ENCODE results near the genes CLTCL1 and CDC45.

DNA sequence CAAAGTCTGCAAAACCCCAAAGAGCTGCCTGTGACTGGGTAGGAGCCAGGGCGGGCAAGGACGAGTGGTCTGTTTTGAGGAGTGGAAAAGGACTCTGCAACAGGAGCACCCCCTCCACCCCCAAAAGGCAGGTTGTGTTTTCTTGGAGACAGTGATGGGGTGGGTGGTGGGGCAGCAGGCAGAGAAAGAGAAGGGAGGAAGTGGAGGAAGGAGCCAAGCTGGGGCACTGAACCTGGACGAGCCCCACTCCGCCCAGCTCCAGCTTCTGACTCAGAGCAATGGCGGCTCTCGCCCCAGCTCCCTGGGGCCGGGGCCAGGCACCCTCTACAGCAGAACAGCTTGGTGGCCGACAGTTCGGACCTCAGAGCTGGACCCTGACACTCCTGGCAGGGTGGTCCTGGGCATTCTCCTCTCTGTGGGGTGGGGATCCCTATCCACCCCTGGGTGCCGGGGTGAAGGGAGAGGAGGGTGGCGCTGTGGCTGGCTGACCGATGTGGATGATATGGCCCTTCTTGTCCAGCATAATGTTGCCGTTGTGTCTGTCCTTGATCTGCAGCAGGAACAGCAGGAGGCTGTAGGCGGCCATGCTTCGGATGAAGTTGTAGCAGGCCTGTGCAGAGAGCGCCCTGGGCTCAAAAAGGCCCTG lies 9.3 kb downstream of the TMEM191B start:
- PRO-cap, 2 experiments = no peak in any of the 2 experiments

GRCh38 chr22:19122514-19122895 lies 293 bp upstream of the DGCR2 start:
- PRO-cap, 2 experiments = peak in 2 of 2 experiments; most common plus-strand start chr22:19122643 (in 1)

- PRO-cap, 2 experiments = no peak in any of the 2 experiments
These were observed 635 bp downstream of the GSC2 start for GRCh38 chr22:19149301-19150012.

GRCh38 chr22:19209602-19209904 lies 31.0 kb upstream of the SLC25A1 start:
- PRO-cap, 2 experiments = no peak in any of the 2 experiments

DNA sequence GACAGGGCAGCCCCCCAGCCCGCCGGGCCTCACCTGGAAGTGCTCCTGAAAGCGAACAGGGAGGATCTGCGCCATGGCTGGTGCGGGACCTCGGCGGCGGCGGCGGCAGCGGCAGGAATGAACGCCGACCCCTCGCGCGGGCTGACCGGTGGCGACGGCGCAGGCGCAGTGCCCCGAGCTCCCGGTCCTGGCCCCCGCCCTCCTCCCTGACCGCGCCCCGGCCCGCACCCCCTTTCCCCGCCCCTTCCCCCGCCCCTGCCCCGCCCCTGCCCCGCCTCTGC lies at the start of gene CLTCL1:
TSS of gene CLTCL1 (minus strand) at position 153 of the 281 bp plus-strand sequence.
- PRO-cap, 2 experiments = peak in 2 of 2 experiments; most common minus-strand start position 104 of the sequence (in 2)

GRCh38 chr22:19406559-19407505 lies 24.7 kb downstream of the HIRA start:
- PRO-cap, 2 experiments = no peak in any of the 2 experiments

GRCh38 chr22:19479534-19480712 lies at the start of gene CDC45:
Gene CDC45 (plus strand): TSS chr22:19479920.
- PRO-cap, 2 experiments = no peak in any of the 2 experiments

DNA sequence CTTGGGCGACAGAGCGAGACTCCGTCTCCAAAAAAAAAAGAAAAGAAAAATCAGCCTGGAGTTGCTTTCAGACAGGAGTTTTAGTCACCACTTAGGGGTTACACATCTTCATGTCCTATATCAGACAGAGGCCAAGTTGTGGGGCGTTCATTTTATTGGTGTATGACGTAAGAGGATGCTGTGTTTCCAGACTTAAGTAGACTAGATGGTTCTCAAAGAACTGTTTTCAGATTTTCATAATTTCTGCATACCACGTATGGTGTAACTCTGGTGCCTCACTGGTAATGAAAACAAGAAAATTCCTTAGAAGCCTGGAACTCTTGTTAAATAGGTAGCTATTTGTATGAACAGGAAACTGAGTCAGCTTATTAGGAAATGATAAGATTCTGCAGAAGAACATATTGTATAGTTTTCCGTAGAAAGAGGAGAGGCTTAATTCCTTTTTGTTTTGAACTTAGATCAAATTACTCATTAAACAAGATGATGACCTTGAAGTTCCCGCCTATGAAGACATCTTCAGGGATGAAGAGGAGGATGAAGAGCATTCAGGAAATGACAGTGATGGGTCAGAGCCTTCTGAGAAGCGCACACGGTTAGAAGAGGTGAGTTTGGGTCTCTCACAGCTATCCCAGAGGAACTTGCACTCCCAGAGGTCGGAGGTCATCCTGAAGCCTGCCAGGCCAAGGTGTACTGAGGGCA lies 3.8 kb downstream of the CDC45 start:
- PRO-cap, 2 experiments = no peak in any of the 2 experiments

- PRO-cap, 2 experiments = no peak in any of the 2 experiments
These were observed 654 bp downstream of the CLDN5 start for GRCh38 chr22:19523198-19524313.

DNA sequence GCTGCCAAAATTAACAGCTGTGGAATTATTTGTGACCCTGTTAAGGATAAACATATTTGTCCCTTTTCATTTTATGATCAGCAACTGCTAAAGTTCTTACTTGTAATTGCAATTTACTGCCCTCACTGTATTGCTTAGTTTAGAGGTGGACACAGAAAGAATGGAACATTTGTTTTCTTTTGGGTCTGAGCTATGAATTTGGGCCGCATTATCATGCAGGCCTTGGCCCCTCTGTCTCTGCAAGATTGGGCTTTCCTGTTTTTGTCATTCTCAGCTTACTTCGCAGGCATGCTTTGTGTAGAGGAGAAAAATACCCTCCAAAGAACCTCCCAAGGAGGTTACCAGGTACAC lies 47.6 kb upstream of the CLDN5 start:
- PRO-cap, 2 experiments = no peak in any of the 2 experiments

GRCh38 chr22:19572196-19572482 lies 47.9 kb upstream of the CLDN5 start:
- PRO-cap, 2 experiments = no peak in any of the 2 experiments

GRCh38 chr22:19621279-19621854 lies 92.9 kb upstream of the SEPTIN5 start:
- PRO-cap, 2 experiments = no peak in any of the 2 experiments

DNA sequence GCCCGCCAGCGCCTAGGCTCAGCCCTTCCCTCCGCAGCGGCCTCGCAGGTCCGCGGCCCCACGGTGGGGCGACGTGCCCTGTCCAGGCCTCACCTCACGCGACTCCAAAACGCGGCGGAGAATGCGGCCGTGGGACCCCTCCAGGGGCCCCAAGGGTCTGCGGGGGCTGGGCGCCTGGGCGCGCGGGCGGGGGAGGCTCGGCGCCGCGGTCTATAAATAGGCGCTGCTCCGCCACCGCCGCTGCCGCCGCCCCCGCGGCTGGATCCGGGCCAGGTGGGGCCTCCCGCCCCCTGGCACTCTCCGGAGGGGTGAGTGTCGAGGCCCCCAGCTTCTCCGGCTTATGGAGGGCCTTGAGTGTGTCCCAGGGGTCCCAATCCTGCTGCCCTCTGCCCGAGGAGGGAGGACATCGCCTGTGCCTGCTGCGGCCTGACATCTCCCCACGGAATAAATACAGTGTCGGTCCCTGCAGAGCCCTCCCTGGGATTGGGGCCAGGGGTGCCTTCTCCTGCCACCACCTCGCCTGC lies 4.4 kb upstream of the GP1BB start:
- PRO-cap, 2 experiments = no peak in any of the 2 experiments

DNA sequence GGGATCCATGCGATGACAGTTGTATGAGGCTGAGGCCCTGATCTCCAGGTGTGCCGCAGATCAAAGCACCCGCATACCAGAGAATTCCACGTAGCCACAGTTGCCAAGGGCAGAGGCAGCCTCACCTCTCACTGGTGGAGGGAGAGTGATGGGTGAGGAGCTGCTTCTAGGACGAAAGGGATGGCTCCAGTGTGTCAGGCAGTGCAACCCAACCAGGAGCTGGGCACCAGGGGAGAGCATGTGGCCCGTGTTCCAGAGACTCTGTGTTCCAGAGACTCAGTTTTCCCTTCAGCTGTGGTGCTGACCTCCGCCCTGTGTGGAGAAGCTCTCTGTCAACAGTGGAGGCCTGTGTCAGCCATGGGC lies 10.1 kb downstream of the TBX1 start:
- PRO-cap, 2 experiments = no peak in any of the 2 experiments

GRCh38 chr22:19780305-19780711 lies 19.7 kb downstream of the TBX1 start:
- PRO-cap, 2 experiments = no peak in any of the 2 experiments

GRCh38 chr22:19876857-19877352 lies 22.2 kb upstream of the GNB1L start:
- PRO-cap, 2 experiments = no peak in any of the 2 experiments

DNA sequence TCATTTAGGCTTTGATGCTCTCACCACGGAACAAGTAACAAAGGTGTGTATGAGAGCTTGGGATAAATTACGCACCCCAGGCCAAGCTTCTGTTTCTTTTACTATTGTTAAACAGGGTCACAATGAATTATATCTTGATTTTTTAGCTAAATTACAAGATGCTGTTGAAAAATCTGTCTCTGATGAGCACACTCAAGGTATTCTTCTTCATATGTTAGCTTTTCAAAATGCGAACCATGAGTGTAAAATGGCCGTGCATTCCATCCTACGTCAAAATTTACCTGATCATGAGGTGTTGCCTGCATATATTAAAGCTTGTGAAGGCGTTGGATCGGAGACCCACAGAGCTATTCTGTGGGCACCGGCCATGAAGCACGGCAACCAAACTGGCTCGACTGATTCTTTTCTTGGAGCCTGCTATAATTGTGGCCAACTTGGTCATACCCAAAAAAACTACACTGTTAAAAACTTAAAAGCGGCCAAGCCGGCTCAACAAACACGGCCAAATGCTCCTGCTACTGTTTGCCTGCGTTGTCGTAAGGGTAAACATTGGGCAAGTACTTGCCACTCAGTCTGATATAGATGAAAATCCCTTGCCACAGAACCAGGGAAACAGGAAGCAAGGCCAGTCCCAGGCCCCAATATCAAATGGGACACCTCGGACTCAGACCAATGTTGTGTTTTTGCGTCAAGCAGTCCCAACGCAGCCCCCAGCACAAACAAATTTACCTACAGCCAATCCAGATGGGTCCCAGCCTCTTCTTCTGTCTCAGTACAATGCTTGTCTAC lies 4.1 kb upstream of the COMT start:
- PRO-cap, 2 experiments = peak in 2 of 2 experiments; most common plus-strand start position 607 of the sequence (in 2); most common minus-strand start position 393 of the sequence (in 1)

DNA sequence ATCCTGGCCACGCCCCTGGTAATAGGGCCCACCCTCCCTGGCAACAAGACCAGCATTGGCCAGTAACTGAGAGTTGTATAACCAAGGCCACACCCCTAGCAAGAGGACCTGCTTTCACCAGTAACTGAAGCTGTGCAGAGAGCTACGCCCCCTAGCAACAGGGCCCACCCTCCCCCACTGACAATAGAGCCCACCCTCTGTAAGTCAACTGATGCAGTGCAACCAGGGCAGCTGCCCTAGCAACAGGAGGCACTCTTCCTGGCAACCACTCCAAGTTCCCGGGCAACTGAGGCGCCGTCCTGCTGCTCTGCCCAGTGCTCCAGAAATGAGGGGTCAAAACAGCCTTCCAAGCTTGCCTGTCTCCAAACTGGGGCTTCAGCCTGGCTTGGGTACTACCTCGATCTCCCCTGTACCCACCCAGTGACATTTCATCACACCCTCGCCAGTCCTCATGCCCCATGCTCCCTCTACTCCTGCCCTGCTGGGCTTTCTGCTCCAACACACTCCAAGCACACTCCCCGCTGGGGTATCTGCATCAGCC lies 33.0 kb upstream of the TXNRD2 start:
- PRO-cap, 2 experiments = no peak in any of the 2 experiments

DNA sequence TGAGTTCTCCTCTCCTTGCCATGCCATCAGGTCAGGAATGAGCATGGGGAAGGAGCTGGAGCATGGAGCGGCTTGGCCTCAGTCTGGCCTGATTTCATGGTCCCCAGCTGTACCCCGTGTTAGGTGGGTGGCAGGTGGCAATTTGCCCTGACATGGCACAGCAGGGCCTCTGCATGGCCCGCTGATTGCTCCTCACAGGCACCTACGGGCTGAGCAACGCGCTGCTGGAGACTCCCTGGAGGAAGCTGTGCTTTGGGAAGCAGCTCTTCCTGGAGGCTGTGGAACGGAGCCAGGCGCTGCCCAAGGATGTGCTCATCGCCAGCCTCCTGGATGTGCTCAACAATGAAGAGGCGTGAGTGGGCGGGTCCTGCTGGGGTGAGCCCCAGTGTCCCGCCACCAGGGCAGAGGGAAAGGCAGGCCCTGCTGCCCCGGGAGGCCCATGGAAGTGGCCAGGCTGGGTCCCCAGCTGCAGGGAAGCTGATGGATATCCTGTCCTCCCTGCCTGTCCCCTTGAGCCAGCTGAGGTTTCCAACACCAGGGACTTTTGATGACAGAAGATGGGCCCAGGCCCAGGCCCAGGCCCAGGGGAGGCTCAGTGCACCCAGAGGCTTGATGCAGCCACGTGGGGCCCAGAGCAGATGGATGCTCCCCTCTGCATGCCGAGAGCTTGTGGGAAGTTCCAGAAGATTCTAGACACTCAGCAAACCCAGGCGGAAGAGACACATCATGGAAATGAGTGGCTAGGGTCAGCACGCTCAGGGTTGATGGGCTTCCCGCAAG lies 18.5 kb upstream of the DGCR8 start:
- PRO-cap, 2 experiments = no peak in any of the 2 experiments

DNA sequence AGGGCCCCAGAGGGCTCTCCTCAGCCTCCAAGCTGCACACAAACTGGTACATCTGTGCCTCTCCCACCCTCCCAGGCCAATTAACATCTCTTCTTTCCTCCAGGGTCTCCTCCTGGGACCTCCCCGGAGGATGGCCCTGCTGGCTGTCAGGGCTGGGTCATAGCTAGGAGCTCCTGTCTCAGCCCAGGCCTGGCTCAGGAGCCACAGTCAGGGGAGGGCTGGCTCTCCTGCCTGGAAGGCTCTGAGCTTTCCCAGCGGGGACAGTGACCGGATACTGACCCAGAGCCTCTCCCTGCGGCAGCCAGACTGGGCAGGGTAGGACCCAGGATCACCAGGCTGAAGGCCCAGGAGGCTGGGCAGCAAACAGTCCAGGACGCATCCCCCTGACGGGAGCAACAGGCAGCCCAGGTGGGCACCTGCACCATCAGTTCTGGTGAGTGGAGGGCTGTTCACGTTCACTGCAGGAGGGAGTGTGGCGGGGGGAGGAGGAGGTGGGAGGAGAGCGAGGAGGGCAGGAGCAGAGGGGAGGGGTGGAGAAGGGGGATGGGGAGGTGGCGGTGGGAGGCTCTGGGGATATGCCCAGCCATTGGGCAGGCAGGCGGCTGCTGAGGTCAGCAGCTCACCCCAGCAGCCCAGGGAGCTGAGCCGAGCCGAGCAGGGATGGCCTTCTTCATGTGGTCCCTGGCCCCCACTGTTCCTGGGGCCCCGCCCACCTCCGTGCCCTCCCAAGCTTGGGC lies 22.0 kb downstream of the RTN4R start:
- PRO-cap, 2 experiments = no peak in any of the 2 experiments

Measured in Metastatic Liver Carcinoma in the Adrenal Gland (tissue), 2 donors.